PC-3 (cell line): Measurements from ENCODE around the genes SMC4, ARL14 and BCHE.

GRCh38 chr3:157105233-157105640 is 54.7 kb downstream of the CCNL1 start:
- RAMPAGE, long total RNA, result no peak

DNA sequence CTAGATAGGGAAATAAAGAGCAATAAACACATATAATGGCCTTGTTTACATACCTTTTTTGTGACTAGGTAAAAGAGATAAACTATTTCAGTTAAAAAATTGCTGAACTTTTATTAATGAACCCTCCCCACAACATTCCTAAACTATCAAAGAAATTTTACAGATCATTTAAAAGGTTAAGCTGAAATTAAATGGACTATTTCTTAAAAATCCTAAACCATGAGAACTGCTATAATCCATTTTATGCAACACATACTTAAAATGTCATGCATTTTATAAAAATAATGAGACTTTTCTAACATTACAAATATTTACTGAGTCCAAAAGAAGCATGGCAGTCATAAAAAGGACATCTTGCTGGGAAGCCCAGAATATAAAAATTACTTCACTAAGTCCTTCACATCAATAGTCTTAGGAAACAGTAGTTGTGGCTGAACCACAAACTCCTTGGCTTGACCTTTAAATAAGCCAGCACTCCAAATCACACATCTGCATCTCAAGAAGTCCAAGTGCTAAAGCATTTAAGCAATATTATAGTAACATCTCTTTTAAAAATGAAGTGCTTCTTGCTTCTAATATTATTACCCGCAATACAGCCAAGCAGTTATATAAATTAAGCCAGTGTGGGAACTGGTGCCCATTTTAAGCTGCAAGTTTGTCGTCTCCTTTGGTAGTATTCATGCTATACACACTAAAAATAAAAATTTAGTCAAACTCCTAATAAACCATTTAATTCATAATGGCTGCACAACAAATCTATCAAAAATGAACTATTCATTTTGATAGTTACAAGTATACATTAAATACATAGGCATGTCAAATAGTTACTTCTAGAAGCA is 8.8 kb downstream of the CCNL1 start:
- RAMPAGE, long total RNA, result no peak

DNA sequence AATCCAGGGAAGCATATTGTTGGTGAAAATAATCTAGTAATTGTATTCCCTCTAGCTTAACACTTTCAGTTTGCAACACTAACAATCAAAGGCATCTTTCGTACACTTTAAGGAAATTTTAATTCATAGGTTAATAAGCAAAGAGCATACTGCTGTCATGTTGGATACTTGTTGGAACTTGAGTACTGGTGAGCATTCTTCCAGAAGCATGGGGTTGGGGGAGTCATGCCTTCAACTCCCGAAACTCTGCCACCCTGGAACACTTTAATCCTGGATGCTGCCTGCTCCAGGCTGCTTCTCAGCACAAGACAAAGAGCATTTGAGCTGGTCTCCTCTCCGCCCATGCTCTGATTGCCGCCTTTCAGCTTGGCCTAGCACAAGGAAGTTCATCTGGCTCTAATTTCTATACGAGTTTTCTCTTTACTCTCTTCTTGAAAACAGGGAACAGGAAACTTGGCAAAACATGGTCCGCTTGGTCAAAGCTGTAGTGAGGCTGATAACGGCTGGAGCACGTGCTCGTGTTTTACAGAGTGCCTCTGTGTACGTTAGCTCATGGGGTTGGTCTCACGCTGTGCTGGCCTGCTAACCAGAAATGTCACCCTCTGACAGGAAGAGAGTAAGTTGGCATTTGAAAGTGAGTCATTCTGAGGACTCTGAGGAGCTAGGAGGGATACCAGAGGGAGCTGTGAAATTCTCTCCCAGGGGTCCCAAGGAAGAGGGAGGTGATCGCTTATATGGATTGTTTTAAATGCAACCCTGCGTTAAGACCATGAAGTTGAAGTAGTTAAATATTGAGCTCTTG is 19.2 kb downstream of the RARRES1 start:
- RAMPAGE, long total RNA, result no peak

DNA sequence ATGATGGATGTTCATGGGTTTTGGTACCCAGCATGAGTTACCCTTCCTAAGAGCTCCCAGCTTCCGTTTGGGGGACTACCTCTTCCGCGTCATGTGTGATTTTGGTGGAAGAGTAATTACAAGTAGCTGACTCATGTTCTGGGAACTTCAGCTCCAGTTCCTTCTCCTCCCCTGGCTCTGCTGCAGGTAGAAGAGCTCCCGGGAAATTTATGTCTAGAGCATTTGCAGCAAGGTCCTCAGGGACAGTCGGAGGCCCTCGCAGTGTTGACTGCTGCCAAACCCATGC is 445.3 kb upstream of the C3orf80 start:
- RAMPAGE, long total RNA, result no peak

GRCh38 chr3:160225979-160226319 is 727 bp downstream of the C3orf80 start:
- RAMPAGE, long total RNA, result no peak

- RAMPAGE, long total RNA, result no peak
These were observed at the start of gene SMC4 for GRCh38 chr3:160399396-160400198. SMC4 (plus strand) TSS chr3:160399650.

DNA sequence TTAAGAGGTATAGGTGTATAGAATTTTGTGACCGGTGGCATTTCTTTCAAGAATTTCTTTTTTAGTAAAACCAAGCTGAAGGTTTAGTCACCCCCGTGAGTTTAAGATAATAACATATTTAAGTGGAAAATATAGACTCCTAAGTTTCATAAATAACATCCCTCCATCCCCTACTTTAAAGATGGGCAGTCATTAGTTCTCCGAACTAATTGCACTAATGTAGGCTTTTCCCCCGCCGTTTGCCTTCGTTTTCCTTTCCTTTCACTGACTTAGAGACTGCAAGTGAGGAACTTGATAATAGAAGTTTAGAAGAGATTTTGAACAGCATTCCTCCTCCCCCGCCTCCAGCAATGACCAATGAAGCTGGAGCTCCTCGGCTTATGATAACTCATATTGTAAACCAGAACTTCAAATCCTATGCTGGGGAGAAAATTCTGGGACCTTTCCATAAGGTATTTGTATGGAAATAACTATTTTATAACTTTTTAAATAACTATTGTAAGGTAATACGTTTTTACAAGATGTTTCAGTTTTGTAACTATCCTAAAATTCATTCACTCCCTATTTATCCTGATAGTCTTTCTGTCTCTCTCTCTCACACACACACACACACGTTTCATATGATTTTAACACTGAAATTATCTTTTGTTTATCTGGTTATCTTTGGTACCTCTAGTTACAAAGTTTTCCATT is 2.3 kb downstream of the SMC4 start:
- RAMPAGE, long total RNA, result no peak

DNA sequence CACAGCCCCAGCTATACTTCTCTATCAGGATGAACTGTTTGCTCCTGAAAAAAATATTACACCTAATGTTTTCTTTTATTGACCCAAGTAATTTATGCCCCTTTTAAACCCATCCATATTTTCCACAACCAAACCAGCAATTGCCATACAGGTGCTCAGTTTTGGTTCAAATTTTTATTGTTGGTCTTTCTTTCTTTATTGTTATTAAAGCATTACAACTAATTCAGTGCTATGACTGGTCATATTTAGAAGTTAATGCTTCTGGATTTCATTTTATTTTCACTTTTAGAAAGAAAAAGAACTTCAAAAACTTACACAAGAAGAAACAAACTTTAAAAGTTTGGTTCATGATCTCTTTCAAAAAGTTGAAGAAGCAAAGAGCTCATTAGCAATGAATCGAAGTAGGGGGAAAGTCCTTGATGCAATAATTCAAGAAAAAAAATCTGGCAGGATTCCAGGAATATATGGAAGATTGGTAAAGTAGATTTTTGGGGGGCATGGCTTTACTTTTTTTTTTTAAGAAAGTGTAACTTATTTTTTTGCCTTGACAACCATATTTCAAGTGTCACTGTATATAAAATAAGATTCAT is 19.7 kb downstream of the SMC4 start:
- RAMPAGE, long total RNA, result no peak

- RAMPAGE, long total RNA, result no peak
These were observed 54.3 kb upstream of the ARL14 start for GRCh38 chr3:160622523-160623150.

- RAMPAGE, long total RNA, result no peak
These were observed at the start of gene ARL14 for GRCh38 chr3:160676801-160677409. ARL14 (plus strand) TSS chr3:160677160.

- RAMPAGE, long total RNA, result no peak
These were observed 45.4 kb downstream of the PPM1L start for GRCh38 chr3:160801135-160802142.

- RAMPAGE, long total RNA, result no peak
These were observed 81.5 kb downstream of the PPM1L start for GRCh38 chr3:160837515-160838026.

DNA sequence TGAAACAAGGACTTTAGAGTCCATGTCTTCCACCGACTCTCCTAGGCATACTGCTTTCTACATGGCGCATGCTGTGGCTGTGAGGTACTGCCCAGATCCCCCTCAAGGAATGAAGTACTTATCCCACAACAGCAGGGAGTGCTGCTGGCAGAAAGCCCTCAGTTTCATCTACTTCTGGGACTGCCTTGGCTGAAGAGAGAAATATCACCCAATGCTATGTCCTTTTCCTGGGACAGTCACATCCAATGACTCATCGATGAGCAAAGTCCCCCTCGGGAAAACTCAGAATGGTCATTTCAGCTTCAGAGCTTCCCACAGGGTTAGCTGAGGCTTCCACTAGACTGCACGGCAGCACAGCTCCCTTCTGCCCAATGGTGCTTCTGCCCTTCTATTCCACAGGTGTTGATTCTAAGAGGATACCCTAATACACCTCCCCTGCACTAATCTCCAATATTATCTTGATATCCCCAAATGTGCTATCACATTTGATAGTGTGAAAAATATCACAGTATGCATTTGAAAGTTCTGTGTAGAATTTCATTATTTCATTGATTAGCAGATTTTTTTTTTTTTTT is 3.6 kb upstream of the NMD3 start:
- RAMPAGE, long total RNA, result no peak

GRCh38 chr3:161429246-161429758 is 58.0 kb upstream of the SPTSSB start:
- RAMPAGE, long total RNA, result start-site peak on the minus strand at chr3:161429607-161429613, 214 and 180 reads in 2 replicates

- RAMPAGE, long total RNA, result no peak
These were observed 418 bp upstream of the SI start for GRCh38 chr3:165078653-165079175.

DNA sequence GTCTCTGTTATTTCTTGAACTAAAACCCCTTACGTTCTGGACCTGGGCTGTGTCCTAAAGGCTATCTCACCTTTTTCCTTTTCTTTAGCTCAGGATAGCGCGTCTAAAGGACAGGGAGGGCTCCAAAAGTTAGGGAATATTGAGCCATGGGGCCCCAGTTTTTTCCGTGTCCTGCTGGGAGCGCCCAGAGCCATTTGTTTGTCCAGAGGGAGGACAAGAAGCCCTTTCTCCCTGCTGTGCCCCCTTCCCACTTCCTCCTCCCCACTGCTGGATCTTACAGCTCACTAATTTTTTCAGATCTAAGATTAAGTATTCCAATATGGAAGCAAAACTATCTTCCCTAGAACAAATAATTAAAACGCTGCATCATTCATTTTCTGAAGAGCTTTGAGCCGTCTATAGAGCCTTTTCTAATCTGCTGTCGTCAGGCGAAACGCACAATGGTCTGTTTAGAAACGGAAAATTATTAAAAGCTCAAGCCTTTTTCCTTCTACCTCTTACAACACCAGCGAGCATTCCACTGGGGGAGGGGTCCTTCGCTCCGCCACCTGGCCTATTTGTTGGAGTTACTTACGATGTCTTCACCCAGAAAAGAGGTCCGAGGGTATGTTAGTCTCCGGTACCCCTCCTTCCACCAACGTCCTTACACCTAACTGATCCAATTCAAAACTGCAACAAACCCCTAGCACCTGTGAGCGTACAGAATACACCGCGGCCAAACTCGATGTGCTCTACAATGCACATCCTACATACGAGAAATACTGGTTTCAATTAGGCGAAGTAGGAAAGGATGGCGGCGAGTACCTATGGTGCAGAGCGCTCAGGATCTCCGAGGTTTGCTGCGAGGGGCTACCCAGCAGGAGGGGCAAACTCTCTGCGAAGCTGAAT is 1.2 kb downstream of the SLITRK3 start:
- RAMPAGE, long total RNA, result no peak

- RAMPAGE, long total RNA, result no peak
These were observed 15.6 kb upstream of the SLITRK3 start for GRCh38 chr3:165211669-165212208.

- RAMPAGE, long total RNA, result no peak
These were observed 264.1 kb upstream of the SLITRK3 start for GRCh38 chr3:165460027-165460857.

DNA sequence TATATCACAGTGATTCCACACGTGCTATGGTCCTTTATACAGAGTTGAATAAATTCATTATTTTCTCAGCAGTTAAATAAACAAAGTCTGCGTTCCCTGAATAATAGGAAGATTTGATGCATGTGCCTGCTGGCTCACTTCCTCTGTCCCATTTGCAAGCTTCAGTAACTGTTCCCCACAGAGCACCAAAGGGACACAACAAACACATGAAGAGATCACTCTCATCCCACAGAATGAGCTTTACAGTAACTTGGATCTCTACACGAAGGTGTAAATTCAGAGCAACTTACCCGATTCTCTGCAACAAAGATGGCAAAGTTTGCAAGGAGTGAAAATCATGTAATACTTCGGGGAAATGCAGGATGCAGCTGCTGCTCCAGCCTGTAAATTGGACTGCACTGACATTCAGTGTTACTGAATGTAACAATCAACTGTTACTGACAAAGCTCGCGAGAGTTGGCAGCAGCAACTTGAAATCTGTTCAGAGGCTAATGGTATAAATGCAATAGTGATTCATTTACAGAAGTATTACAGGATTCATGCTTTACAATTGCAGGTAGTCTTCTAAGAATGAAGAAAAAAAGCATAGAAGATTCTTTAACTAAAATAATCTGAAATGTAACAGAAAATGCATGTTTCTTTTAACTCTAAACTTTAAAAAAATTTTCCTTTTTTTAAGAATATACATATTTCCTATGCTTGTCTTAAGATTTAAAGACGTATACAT is at the start of gene BCHE:
BCHE (minus strand) TSS at position 400 of the 727 bp plus-strand sequence.
- RAMPAGE, long total RNA, result no peak

GRCh38 chr3:165918562-165918914 is 81.3 kb upstream of the BCHE start:
- RAMPAGE, long total RNA, result no peak